Bronchial epithelial cell (primary cell): ENCODE measurements around the gene EXOSC1.

- RRBS, 2 experiments: no CpG with 5 or more reads among the region's 6 CpGs
Measured at GRCh38 chr10:96119143-96119517, 11.0 kb upstream of the ZNF518A start.

- RRBS, 2 experiments: 4 to 21% methylated on average over 1 of the region's 9 CpGs
Measured at GRCh38 chr10:96129332-96129819, 721 bp upstream of the ZNF518A start.

DNA sequence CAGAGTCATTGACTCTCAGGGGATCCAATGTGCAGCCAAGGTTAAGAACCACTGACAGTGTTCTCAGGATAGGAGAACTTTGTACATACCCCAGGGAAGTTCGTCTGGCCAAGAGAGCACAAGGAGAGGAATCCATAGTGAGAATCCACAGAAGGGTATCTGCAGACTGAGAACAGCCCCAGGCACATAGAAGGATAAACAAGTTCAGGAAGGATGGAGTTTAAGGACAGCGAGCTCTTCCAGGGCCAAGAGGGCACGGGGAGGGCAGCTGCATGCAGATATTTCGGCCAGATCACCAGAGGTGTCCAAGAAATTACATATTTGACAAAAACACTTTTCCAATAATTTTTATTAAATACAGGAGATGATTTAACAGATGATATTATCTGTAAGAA is 16.4 kb downstream of the BLNK start:
- RRBS, 2 experiments: no CpG with 5 or more reads among the region's 4 CpGs

GRCh38 chr10:96374642-96374914 is 15.8 kb upstream of the OPALIN start:
- RRBS, 2 experiments: no CpG with 5 or more reads among the region's 8 CpGs

DNA sequence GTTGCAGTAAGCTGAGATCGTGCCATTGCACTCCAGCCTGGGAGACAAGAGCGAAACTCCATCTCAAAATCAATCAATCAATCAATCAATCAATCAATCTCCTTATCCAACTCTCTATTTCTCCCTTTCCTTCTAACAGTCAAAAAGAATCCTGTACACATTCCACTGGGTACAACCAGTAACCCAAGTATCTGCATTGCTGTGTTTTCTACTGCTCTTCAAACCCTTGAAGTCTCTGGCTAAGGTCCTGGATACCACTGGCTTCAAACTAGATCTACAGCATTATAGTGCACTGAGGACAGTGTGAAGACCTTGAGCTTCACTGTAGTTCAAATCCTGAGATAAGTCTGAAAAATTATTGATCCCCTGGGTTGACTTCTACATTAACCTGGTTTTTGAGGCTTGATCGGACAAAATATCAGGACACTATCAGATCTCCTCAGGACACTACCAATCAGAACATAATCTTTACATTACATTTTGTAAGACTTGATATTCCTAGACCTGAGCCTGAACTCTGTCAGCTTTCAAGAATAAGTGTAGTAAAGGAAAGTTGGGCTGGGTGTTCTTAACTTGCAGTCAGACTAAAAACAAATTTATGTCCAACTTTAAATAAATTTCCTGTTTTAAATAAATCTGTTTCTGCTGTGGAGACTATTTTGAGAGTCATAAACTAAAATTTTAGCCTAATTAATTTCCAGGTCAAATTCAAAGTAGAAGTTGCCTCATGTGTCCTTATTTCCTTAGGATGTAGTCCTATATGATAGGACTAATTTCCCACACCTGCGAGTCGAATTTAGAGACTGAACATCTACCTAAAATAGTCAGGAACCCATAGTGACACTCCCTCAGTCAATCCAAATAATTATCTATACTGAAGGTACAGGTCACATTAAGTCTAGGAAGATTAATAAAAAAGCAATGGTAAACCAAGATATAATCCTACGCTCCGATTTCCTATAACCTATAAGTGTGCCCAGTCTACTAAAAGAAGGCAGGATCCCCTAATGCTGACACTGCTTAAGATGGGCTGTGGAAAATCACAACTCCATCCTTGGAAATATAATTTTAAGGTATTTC is 32.4 kb upstream of the TLL2 start:
- RRBS, 2 experiments: no CpG with 5 or more reads among the region's 7 CpGs

- RRBS, 2 experiments: no CpG with 5 or more reads among the region's 3 CpGs
Measured at GRCh38 chr10:96547236-96547640, 33.5 kb upstream of the TLL2 start.

DNA sequence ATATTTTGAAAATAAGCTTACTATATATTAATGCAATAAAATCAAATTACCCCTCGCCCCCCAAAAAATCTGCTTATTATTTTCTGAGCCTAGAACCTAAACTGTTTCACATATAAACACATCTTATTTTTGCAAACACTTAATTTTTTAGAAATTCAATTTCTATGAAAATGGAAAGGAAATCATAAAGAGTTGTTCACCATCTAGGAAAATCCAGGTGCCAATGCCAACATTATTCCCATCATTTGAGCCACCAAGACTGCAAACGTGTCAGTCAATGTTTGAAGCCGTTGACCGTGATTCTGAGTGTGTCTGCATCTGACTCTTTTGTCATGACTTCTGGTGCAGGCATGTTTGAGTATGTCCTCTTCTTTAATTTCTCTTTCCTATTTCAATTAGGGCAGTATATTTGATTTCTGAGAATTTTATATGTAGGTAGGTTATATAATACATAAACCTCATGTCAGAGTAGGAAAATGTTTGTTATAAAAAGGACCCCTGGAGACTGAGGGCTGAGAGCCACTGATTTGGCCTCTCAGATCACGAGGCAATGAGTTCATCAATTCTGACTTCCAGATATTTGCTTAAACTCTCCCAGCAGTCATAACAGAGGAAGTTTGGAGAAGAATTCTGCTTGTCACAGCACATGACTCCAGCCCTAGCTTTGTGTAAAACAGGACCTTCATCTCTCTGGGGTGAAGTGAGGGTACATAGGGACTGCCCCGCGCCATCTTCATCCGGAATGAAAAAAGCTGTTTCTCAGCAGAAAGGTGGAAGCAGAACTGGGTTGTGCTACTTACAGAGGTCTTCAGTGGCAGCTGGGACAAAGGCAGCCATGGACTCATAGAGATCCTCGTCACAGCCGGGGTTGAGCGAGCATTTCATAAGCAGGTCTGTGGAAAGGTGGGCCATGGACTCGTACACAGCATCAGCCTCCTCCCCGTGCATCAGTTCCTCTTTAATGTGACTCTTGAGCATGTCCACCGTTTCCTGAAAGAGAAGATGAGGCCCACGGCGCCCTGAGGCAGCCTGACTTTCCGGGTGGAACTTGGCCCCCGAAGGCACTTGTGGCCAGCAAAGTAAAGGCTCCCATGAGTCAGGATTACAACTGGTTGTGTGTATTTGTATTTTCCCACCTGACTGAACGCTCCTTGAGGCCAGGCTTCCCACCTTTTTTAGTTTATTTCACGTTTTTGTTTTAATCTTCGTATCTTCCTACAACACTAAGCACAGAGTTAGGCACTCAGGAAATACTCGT is 58.3 kb upstream of the TM9SF3 start:
- RRBS, 2 experiments: no CpG with 5 or more reads among the region's 22 CpGs

GRCh38 chr10:96676698-96676933 is 43.7 kb downstream of the PIK3AP1 start:
- RRBS, 2 experiments: no CpG with 5 or more reads among the region's 3 CpGs

DNA sequence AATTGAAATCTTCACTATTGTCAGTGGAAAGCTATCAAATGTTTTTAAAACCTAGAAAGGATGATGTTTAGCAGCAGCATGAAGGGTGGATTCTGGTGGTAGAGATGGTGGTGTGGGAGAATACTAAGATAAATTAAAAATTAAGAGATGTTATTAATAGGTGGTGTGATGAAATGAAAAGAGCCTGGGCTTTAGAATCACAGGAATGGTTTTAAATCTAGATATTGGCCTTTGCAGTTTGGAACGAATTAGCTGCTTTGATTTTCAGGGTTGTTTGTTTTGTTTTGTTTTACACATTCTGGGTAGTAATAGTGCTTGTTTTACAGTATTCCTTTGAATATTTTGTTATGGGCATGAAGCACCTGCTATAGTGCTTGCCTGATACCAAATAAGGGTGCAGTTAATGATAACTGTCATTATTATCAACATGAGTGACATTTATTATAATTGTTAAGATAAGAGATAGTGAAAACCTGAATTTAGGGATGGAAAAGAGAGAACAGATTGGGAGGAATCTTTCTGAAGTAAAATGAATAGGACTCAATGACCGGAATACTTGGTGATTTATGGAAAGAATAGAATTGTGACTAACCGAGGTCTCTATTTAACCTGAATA is 66.5 kb downstream of the LCOR start:
- RRBS, 2 experiments: no CpG with 5 or more reads among the region's 3 CpGs

DNA sequence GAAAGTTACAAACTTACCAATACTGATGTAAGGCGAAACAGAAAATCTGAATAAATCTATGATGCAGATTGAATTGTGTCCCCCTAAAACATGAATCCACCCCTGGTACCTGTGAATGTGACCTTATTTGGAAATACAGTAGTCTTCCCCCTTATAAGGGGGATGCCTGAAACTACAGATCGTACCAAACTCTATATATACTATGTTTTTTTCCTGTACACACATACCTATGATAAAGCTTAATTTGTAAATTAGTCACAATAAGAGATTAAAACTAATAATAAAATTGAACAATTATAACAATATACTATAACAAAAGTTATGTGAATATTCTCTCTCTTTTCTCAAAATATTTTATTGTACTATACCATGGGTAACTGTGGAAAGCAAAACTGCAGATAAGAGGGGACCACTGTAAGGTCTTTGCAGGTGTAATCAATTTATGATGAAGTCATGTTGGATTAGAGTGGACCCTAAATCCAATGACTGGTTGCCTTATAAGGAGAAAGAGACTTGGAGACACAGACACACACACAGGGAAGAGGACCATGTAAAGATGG is 104.6 kb downstream of the LCOR start:
- RRBS, 2 experiments: no CpG with 5 or more reads among the region's 2 CpGs

GRCh38 chr10:96954971-96955675 is 123.0 kb downstream of the LCOR start:
- RRBS, 2 experiments: no CpG with 5 or more reads among the region's 15 CpGs

GRCh38 chr10:97134052-97134629 is 51.6 kb downstream of the SLIT1 start:
- RRBS, 2 experiments: no CpG with 5 or more reads among the region's 15 CpGs

- RRBS, 2 experiments: no CpG with 5 or more reads among the region's 2 CpGs
Measured at GRCh38 chr10:97255951-97256337, 36.5 kb downstream of the ARHGAP19 start.

DNA sequence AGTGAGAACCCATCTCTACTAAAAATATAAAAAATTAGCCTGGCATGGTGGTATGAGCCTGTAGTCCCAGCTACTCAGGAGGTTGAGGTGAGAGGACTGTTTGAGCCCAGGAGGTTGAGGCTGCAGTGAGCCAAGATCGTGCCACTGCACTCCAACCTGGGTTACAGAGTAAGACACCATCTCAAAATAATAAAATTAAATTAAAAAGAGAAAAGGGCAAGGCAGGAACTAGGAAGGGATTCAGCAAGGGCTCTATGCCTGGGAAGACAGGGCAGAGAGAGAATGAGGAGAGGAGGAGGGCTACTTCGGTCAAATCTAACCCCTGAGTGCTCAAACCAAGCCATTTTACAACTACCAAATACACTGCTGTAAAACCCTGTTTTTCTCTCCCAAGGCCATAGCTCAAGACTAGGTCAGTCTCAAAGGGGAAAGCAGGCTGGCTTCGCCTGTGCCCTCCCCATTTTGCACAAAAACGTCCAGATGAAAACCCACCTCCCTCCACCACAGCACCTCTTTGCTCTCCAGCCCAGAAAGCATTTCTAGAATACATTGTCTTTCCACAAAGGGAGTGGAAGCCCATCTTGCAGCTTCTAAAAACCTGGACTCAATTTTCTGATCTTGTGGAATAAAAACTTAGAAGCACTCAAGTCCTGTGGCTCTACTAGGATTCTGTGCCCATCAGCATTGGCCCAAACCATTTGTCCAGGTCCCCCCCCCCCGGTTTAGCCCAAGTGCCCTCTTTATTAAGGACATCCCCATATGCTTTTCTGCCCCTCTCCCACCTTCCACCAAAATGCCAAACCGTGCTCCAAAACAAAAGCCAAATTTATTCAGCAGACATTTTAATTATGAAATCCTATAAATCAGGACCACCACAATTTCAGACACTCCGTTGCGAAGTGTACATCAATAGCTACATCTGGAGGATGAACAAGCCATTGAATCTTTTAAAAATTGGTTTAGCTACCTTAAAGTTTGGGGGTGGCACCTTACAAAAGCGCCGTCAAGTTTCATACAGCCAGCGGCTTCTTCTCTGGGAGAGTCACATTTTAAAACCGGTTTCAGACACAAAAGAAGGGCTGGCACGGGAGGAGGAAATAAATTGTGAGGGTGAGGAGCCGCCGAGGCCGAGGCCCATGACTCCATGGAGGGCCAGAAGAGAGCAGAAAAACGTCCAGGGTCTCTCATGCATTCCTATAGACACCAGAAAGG is 2.4 kb downstream of the FRAT2 start:
- RRBS, 2 experiments: no CpG with 5 or more reads among the region's 17 CpGs

DNA sequence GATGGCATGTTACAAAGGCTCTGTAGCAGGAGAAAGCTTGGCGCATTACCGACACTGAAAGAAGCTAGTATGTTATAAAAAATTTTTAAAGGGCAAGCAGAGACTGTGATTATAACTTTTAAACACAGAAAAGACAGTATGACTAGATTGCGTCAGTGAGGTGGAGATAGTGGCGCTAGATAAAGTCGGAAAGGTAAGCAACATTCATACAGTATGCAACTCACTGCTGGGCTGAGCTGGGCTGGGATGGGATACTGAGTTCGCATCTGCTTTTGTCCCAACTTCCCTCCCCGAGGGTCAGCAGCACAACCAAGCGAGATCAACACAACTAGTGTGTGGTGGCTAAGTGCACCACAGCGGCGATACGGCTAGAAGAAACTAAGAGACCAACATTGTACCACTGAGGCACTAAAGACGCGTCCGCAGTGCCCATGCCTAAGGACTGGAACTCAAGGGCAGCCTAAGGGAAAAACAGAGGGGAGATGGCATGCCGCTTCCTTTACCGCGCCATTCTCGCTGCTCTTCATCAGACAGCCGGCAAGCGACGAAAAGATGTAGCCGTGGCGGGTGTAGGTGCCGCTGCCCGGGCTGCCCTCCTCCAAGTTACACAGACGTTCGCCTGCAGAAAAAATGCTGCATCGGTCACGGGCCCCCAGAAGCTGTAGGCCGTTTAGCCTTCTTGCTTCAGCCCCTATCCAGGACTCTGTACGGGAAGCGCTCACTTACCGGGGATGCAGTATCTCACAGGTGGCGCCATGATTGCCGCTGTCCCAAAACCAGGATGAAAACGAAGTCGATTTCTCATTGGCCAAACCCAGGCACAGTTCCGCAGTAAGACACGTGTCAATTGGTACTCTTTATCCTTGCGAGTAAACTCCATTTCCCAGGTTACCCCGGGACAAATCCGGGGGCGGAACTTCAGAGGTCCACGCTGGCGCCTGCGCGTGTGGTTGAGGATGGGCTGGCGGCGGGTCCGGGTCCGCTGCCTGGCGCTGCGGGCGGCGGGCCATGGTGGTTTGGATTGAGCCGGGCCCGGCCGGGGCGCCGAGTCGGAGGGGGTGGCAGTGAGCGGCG is at the start of gene EXOSC1:
TSS of gene EXOSC1 (minus strand) at position 778 of the 1,074 bp plus-strand sequence.
- RRBS, 2 experiments: 1% methylated on average over 22 of the region's 63 CpGs

- RRBS, 2 experiments: no CpG with 5 or more reads among the region's 6 CpGs
Measured at GRCh38 chr10:97455302-97455922, 9.4 kb downstream of the ZDHHC16 start.

GRCh38 chr10:97494260-97494524 is 4.0 kb downstream of the MMS19 start:
- RRBS, 2 experiments: no CpG with 5 or more reads among the region's 1 CpG

- RRBS, 2 experiments: no CpG with 5 or more reads among the region's 13 CpGs
Measured at GRCh38 chr10:97498037-97498260, 273 bp downstream of the MMS19 start.

GRCh38 chr10:97574338-97574640 is 1.7 kb downstream of the ANKRD2 start:
- RRBS, 2 experiments: no CpG with 5 or more reads among the region's 1 CpG